Sigmoid colon (tissue), 4 donors: ENCODE results near the genes LCN6, LCNL1 and GRIN1.

DNA sequence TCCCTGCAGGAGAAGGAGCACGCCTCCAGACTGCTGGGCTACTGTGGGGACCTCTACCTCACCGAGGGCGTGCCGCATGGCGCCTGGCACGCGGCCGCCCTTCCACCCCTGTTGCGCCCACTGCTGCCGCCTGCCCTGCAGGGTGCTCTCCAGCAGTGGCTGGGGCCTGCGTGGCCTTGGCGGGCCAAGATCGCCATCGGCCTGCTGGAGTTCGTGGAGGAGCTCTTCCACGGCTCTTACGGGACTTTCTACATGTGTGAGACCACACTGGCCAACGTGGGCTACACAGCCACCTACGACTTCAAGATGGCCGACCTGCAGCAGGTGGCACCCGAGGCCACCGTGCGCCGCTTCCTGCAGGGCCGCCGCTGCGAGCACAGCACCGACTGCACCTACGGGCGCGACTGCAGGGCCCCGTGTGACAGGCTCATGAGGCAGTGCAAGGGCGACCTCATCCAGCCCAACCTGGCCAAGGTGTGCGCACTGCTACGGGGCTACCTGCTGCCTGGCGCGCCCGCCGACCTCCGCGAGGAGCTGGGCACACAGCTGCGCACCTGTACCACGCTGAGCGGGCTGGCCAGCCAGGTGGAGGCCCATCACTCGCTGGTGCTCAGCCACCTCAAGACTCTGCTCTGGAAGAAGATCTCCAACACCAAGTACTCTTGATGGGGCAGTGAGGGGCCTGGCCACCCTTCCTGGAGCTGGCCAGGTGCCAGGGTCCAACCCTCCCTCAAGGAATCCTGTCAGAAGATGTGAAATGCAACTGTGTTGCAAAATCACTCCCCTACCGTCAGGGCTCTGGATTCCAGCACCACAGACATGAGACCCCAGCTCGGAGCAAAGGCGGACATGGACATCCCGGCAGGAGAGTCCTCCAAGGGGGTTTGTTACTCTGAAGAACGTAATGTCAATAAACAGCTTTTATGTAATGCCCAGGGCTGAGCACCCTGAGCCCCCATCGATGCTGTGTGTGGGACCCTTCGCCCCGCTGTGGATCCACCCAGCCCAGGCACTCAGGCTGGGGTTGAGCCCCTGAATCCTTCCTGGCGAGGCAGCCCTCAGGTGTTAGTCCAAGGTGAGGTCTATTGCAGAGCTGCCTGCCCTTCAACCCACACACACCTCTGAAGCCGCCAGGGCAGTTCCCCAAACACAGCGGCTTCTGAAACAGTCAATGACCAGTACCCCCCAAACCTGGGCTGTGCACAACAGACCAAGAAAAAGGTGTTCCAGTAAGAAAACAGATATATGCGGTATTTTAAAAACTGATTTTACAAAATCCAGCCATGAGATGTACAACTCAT, 11.2 kb downstream of the DIPK1B start:
- PRO-cap: no peak
- RAMPAGE, long total RNA, 4 experiments: no peak in any of the 4 experiments

- PRO-cap: no peak
- RAMPAGE, long total RNA, 4 experiments: no peak in any of the 4 experiments
Observed at GRCh38 chr9:136728457-136729091, 14.2 kb downstream of the LCN10 start.

DNA sequence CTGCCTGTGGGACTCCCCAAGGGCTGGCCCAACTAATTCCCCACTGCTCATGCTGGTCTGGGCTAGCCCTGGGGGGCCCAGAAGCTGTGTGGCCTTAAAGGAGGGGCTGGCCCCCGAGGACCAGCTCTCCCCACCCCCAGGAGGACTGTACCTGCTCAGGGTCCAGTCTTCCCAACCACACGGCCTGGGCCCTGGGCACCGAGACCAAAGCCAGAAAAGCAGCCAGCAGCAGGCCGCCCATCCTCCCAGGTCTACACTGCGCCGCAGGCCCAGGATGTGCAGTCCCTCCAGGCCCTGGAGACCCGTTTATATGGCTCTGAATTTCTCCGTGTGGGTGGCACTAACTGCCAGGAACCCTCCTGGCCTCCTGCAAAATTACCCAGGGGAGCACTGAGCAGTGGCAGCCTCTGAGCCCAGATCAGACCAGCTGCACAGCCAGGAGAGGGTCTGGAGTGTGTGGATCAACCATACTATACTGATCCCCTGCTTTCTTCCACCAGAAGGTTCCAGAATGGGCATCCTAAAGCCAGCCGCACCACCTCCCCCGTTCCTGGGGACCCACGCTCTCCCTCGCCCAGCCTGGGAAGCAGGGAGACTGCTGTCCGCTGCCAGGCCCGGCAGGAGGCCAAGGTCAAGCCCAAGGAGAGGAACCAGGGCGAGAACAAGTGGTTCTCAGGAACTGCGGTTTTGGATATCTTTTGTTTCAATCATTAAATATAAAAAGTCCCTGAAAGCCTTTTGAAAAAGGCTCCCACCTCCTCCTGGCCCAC, at the start of gene LCN6:
Gene LCN6, minus strand, starts transcription at position 283 of the 770 bp plus-strand sequence.
- PRO-cap: no peak
- RAMPAGE, long total RNA, 4 experiments: no peak in any of the 4 experiments

- PRO-cap: no peak
- RAMPAGE, long total RNA, 4 experiments: no peak in any of the 4 experiments
Observed at GRCh38 chr9:136765713-136766091, 1.4 kb upstream of the LCN15 start.

GRCh38 chr9:136821050-136822315, 13.7 kb downstream of the RABL6 start:
- PRO-cap: no peak
- RAMPAGE, long total RNA, 4 experiments: no peak in any of the 4 experiments

GRCh38 chr9:136842654-136843064, 381 bp downstream of the AJM1 start:
- PRO-cap: no peak
- RAMPAGE, long total RNA, 4 experiments: no peak in any of the 4 experiments

GRCh38 chr9:136847213-136848336, 1.6 kb upstream of the PHPT1 start:
- PRO-cap: no peak
- RAMPAGE, long total RNA, 4 experiments: start-site peak on the plus strand in 4 of 4 experiments, at chr9:136847937-136847987 at its widest, 21 to 22 reads per replicate

DNA sequence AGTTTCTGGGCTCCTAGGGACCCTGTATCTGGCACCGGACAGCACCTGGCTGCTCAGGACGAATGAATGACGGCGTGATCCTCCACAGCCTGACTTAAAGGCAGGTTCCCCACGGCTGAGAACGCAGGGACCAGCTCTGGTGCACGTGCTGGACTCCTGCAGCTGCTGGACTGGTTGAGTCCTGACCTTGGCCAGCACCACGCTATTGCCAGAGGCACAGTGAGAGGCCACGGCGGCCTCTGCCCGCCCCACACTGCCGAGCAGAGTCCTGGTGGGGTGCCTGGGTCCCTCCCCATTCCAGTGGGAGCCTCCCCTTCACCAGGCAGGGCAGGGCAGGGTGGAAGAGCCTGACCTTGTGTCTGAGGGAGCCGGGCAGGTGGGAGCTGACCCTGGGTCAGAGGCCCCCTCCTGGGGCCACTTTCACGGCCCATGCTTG, 288 bp upstream of the MAMDC4 start:
- PRO-cap: no peak
- RAMPAGE, long total RNA, 4 experiments: no peak in any of the 4 experiments

DNA sequence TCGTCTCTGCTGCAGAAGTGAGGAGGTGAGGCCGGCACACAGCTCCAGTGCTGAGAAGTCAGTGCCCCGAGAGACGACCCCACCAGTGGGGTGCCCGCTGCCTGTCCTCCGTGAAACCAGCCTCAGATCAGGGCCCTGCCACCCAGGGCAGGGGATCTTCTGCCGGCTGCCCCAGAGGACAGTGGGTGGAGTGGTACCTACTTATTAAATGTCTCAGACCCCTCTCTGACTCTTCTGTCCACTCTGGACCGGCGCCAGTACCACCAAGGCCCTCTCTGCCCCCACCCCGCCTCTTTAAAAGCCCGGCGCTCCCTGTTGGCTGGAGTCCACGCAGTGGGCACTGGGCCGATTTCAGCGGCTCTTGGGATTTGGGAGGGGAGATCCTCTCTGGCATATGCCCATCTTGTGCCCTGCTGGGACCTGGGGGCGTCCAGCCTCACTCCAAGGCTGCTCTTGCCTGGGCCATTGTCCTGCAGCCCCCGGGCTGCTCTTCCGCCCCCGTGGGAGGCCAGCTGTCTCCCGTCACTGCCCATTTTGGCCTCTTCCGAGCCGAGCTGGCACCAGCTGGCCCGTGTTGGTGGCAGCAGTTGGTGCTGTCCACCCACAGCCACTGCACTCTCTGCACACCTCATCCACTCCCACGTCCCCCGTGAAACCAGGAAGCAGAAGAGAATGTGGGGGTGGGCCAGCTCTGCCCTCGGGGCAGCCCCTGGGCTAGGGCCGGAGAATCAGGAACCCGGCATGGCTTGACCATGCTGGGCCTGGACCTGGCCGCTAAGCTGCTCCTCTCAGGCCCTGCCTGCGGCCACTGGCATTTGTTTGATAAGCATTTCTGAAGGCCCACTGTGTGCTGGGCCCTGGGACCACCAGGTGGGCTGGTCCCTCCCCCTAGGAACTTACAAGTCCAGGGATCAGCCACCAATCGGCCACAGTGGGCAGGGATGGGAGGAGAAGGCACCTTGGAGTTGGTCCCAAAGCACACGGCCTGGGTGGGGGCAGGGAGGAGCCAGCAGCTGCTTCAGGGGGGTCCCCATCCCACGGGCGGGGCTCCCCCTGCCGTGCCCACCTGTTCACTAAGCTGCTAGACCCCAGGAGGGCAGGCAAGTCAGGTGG, 2.1 kb downstream of the C8G start:
- PRO-cap: no peak
- RAMPAGE, long total RNA, 4 experiments: no peak in any of the 4 experiments

- PRO-cap: no peak
- RAMPAGE, long total RNA, 4 experiments: no peak in any of the 4 experiments
Observed at GRCh38 chr9:136982391-136983172, at the start of gene LCNL1. Gene LCNL1, plus strand, starts transcription at chr9:136982993.

DNA sequence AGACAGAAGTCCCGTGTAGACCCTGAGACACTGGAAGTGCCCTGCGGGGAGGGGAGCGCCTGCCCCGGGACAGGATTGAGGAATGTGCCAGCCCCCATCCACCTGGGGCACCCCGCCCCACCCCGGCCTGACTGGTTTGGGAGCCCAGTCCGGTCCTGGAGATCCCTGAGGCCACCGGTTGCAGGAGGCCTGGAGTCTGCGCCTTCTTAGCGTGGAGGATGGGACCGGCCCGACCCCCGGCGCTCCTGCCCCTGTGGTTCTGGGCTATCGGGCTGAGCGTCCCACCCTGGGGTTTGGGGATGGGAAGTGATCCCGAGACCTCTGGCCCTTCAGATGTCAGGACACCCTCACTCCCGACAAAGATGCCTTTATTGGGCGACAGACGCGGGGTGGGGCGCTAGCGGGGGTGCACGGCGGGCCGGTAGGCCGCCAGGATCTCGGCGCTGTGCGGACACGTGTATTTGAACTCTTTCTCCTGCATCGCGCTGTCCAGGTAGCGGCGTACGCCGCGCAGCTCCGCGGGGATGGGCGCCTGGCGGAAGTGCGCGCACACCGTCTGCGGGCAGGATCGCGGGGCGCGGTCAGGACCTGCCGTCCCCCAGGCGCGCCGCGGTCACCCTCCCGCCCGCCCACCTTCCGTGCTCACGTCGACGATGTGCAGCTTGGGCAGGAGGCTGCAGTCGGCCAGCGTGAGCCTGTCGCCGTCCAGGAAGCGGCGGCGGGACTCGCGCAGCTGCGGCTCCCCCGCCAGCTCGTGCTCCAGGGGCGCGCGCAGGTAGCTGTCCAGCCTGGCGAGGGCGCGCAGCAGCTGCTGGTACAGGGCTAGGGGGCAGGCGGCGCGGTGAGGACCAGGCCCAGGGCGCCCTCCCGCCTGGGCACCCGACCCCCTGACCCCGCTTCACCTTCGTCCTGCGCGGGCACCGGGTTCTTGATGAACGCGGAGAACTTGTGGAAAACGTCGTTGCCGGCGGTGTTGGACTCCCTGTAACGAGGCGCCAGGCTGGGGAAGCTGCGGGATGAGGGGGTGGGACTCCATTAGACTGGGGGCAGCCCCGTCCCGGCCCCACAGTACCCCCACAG, 1.7 kb downstream of the CLIC3 start:
- PRO-cap: no peak
- RAMPAGE, long total RNA, 4 experiments: no peak in any of the 4 experiments

DNA sequence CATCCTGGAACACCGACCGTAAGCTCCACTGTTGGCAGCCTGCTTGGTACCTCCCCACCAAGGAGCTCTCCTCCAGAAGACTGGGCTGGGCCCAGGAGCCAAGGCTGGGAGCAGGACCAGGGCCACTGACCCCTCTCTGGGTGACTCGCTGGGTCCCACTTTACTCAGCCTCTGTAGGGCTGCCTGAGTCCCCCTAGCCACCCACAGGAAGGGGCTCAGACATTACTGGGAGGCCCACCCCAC, 255 bp downstream of the CLIC3 start:
- PRO-cap: no peak
- RAMPAGE, long total RNA, 4 experiments: no peak in any of the 4 experiments

DNA sequence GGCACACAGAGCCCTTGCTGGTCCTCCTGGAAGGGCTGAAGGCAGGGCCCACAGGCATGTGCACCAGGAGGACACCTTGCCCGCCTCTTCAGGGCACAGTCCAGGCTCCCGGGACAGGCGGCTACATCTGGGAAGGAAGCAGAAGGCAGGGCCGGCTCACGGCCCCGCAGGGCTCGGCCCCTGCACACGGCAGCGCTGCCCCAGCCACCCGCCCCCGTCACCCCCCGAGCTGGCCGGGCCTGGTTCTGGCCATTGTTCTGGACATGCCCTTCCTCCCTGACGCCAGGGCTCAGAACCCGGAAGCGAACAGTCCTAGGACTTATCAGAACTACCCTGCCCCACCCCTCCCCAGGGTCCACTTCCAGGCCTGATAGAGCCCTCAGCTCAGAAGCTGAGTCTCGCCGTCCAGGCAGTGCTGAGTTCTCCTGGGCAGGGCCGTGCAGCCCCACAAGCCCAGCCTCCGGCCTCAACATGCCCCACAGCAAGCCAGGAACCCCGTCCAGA, 3.0 kb downstream of the NPDC1 start:
- PRO-cap: no peak
- RAMPAGE, long total RNA, 4 experiments: start-site peak on the minus strand in 1 of 4 experiments, centred at position 88 of the sequence, 10 reads per replicate

DNA sequence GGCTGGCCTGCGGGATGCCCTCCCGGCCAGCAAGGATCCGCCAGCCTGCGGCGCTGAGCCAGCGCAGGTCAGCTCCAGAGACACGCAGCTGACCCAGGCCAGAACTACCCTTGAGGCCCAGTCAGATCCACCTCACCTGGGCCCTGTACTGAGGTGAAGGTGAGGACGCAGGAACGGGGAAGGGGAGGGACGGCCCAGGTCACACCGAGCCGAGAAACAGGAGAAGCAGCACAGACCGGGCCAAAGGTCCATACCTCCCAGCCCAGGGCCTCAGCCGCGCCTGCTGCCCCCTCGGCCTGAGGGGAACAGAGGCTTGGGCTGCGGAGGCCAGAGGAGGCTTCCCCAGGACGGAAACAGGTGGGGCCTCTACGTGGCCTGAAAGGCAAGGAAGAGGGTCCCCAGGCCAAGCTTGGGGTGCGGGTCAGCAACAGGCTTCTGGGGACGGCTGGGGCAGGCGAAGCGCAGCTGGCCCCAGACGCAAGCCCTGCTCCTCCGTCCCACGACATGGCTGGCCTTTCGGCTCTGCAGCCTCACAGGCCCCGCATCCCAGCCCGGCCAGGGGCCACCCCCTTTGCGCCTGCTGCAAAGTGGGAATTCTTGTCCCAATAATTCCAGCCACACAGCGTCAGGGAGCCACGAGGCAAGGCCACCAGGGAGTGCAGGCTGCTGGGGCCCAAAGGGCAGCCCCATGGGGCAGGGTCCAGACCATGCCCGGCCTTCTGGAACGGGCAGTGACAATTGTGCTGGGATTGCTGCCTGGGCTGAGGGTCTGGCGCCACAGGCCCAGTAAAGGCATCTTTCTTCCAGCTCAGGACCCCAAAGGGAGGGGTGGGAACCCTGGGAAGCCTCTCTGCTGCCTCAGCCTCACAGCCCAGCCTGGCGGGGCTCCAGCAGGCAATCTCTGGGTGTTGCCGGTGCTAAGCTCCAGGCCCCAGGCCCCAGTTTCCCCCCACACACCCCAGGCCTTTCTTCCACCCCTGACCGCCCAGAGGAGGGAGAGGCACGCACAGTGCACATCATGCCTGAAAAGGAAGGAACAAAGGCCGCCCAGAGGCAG, 1.0 kb upstream of the ENTPD2 start:
- PRO-cap: no peak
- RAMPAGE, long total RNA, 4 experiments: no peak in any of the 4 experiments

DNA sequence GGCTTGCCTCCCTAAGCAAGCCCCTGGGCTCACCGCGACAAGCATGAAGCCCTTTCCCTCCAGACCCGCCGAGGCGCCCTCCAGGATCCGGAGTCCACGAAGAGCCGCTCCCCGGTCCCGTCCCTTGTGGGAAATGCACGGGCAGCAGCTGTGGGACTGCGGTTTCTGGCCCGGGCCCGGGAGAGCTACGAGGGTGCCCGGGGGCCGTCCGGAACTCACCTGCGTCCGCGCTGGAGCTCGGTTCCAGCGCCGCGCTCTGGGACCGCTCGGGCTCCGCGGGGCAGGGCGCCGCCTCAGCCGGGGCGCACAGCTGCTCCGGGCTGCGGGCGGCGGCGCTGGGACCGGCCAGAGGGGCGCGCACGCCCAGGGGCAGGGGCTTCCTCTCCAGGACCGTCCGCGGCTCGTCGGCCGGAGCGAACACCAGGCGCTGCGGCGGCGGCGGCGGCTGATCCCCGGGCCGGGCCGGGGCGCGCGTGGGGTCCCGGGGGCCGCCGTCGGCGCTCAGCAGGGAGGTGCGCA, 627 bp downstream of the SAPCD2 start:
- PRO-cap: no peak
- RAMPAGE, long total RNA, 4 experiments: no peak in any of the 4 experiments

DNA sequence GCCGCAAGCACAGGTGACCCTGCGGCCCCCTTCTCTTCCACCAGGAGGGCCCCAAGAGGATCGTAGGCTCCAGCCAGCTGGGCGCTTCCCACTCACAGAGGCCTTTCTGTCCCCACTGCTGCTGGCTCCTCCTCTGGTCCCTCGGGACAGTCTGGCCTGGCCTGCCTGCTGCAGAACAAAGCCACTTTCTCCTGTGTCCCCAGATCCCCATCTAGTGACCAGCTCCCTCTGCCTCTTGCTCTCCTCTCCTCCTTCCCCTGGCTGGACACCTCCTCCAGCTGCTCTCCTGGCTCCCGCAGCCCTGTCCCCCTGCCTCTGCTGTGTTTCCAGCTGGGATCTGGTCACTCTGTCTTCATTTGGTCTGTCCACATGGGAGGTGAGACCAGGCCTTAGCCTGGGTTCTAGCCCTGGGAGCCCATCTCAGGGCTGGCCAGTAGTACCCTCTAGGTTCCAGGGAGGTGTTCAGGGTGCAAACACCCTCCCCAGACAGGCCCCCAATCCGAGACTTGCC, 680 bp upstream of the SAPCD2 start:
- PRO-cap: no peak
- RAMPAGE, long total RNA, 4 experiments: no peak in any of the 4 experiments

DNA sequence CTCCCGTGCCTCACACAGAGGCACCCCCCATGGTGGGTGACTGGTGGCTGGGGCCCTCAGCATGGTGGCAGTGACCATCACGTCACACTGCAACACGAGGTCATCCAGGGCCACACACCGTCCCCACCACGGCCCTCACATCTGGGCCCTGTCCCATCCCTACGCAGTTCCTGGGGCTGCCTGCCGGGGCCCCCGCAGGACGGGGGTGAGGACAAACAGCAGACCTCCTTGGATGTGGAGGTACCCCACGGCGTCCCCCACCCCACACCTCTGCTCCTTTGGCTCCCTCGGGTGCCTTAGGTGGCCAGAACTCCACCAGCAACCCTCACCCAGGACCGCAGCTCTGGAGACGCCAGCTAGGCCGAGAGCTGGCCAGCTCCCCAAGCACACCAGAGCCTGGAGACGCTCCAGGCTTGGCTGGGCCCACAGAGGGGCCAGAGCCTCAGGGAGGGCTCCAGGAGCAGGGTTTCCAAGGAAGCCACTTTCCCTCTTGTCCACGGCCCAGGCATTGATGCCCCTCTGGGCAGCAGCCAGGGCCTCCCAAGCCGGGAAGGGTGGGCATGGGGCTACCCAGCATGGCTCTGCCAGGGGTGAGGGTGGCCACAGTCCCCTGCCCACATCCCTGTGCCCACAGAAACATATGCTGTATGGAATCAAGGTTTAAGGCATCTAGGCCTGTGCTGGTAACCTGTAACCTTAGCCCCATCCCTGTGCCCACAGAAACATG, 1.3 kb upstream of the DPP7 start:
- PRO-cap: no peak
- RAMPAGE, long total RNA, 4 experiments: no peak in any of the 4 experiments

- PRO-cap: no peak
- RAMPAGE, long total RNA, 4 experiments: no peak in any of the 4 experiments
Observed at GRCh38 chr9:137121836-137122518, 7.4 kb upstream of the DPP7 start.

GRCh38 chr9:137138715-137139331, at the start of gene GRIN1:
Gene GRIN1, plus strand, starts transcription at chr9:137139154.
- PRO-cap: no peak
- RAMPAGE, long total RNA, 4 experiments: no peak in any of the 4 experiments

DNA sequence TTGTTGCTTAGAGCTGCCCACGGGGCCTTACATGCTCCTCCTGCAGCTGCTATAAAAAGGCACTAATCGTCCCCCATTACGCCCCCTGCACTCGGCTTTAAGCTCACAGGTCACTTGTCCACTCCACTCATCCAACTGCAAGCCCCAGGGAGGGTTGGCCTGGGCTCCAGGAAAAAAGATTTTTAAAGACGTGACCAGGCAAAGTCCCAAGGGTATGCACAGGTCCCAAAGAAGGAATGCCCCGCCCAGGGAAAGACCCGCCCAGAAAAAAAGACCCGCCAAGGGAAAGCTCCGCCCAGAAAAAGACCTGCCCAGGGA, 11.1 kb downstream of the GRIN1 start:
- PRO-cap: no peak
- RAMPAGE, long total RNA, 4 experiments: no peak in any of the 4 experiments